Bronchus fibroblast of lung (primary cell): ENCODE data around the genes SPEM2, RNF227 and RANGRF.

DNA sequence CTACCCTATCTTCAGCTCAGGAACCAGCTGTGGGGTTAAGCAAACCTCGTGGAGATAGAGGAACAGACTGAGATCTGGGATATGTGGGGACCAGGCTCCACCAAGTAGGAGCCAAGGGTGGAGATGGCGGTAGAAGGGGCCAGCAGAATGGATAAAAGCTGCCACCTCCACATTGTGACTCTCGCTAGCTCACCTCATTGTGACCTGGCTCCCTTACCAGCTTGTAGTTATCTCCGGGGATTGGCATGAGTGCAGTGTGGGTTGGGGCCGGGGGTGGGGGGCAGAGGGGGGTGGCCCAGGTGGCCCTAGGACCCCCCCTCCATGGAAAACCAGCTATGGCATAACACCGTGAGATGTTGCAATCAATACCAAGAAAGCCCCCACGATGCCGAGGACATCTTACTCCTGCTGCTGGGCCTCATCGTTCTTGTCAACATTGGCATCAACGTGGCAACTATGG lies at the start of gene SPEM2:
Gene SPEM2 (plus strand): TSS at position 249 of the 460 bp plus-strand sequence.
- RAMPAGE, long total RNA, result no peak

DNA sequence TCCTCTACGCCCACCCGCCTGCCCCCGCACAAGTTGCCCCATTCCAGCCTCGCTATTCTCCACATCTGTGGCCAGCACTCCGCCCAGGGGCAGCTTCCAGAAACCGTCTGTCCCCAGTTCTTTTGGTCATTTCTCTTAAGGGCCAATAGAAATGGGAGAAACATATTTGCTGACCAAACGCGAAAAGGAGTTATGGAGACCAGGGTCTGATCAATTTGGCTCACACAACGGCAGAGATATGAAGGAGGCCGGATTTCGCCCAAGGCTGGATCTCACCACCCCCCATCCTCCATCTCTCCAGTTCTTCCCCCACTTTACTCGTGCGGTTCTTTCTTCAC lies 1.7 kb upstream of the FGF11 start:
- RAMPAGE, long total RNA, result no peak

GRCh38 chr17:7458818-7459473 lies 14.1 kb downstream of the CHRNB1 start:
- RAMPAGE, long total RNA, result no peak

- RAMPAGE, long total RNA, result no peak
These were observed 14.7 kb downstream of the CHRNB1 start for GRCh38 chr17:7459474-7460040.

DNA sequence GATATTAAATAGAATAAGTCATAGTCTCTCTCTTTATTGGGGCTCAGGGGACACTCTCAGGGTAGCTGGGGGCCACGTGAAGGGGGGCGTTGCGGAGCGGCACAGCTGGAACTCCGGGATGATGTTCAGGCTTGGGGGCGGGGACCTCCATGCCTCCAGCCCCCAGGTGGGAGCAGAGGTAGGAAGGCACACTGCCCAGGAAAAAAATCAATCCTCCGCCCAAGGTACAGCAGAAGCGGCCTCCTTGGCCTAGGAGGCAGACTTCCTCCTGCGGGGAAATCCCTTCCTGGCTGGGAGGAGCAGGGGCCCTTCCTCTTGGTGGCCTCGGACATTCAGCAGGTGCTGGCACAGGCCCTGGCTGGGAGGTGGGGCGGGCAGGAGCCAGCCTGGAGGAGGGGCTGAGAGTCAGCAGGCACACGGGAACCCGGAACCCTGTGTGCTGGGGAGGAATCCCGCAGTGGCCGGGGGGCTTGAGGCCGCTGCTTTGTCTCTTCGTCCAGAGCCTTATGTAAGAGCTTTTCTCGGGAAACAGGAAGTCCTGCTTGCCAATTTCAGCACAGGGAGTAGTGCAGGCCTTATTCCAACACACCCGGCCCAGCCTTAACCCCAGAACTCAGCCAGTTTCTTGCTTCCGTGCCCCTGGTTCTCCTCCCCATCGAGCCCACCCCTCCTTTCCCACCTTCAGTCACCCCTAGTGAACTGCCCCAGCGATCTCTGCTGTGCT lies 520 bp upstream of the TNFSF13 start:
- RAMPAGE, long total RNA, result start-site peak on the plus strand centred at position 373 of the sequence, 139 bp wide, 19 and 9 reads in 2 replicates

DNA sequence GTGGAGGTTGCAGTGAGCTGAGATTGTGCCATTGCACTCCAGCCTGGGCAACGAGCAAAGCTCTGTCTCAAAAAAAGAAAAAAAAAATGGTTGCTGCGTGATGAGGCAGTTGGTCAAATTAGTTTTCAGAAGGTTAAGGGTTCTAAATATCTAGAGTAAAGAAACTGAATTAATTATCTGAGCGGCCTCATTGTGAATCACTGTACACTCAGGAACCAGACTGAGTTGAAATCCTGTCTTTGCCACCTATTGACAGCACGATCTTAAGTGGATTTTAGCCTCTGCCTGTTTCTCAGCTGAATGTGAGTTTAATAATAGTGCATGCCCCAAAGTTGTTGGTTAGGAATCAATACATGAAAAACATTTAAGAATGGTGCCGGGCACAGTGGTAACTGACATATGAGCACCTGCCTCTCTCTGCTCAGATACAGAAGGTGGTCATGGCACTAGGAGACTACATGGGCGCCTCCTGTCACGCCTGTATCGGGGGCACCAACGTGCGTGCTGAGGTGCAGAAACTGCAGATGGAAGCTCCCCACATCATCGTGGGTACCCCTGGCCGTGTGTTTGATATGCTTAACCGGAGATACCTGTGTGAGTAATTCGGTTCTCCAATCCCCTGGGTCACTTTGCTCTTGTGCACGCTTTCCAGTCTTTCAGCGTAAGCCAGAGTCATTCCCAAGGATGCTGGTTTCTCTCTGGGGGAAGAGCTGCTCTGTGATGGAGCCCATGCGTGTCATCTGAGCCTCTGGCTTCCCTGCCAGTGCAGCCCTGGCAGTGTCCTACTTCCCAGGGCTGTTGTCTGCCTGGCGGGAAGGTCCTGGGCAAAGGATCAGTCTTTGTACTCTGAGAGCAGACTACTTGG lies 3.1 kb upstream of the CD68 start:
- RAMPAGE, long total RNA, result no peak

- RAMPAGE, long total RNA, result no peak
These were observed 1.7 kb downstream of the CD68 start for GRCh38 chr17:7581089-7581649.

DNA sequence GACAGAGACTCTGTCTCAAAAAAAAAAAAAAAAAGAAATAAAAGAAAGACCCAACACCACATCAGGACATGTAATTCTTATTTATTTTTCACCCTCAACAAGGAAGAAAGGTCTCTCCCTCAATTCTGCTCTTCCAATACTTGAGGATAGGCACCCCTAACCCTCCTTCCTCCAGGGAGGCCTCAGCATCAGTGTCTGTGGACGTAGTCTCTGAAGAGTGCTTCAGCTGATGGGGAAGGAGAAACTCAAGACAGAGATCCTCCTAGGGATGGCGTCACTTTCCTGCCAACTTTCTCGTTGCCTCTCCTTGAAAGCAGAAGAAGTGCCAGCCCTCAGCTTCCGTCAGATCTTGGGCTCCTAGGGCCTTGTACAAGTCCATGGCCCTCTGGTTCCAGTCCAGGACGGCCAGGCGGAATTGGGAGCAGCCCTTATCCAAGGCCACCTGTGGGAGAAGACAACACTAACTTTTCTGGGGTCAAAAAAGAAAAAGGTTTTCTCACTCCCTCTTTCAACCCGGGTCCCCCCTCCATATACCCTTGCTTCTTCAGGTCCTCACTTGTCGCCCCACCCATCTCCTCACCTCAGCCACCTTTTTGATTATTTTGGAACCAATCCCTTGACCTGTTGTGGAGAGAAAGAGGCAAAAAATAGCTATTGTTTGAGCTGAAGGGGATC lies 1.3 kb downstream of the SAT2 start:
- RAMPAGE, long total RNA, result no peak

DNA sequence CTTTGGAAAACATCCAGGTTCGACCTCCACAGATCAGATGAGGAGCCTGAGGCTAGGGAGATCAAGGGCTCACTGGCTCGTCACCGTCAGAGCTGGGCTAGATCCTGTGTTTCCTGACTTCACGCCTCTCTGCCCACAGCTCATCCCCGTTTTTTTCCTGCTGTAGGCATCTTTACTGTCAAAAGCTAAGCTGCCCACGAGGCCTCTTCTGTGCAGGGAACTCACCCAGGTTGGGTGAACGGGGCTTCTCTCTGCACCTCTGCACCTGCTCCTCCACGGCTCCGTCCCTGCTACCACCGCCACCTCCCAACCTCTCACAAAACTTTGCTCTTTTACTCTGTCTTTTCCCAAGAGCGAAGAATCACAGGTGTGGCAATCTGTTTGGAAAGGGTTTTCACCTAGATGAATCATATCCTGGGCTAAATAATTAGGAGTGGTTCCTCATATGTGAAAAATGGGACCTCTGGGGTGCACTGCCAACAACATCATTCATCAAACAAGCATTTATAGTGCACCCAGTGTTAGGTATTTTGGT lies 24.8 kb upstream of the KDM6B start:
- RAMPAGE, long total RNA, result no peak

- RAMPAGE, long total RNA, result no peak
These were observed 6.4 kb downstream of the KDM6B start for GRCh38 chr17:7840422-7840763.

DNA sequence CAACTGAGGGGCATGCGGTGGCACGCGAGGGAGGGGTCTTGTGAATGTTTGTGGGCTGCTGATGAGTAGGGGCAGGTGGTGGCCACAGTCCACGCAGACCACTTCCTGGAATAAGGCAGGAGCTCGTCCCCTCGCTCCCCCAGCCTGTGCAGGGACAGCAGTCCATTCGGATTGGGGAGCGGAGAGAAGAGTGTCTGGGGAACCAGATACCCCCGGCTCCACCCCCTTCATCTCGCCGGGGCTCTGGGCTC lies 2.9 kb upstream of the CHD3 start:
- RAMPAGE, long total RNA, result no peak

- RAMPAGE, long total RNA, result no peak
These were observed at the start of gene RNF227 for GRCh38 chr17:7916170-7916522. RNF227 (minus strand) TSS chr17:7916289.

DNA sequence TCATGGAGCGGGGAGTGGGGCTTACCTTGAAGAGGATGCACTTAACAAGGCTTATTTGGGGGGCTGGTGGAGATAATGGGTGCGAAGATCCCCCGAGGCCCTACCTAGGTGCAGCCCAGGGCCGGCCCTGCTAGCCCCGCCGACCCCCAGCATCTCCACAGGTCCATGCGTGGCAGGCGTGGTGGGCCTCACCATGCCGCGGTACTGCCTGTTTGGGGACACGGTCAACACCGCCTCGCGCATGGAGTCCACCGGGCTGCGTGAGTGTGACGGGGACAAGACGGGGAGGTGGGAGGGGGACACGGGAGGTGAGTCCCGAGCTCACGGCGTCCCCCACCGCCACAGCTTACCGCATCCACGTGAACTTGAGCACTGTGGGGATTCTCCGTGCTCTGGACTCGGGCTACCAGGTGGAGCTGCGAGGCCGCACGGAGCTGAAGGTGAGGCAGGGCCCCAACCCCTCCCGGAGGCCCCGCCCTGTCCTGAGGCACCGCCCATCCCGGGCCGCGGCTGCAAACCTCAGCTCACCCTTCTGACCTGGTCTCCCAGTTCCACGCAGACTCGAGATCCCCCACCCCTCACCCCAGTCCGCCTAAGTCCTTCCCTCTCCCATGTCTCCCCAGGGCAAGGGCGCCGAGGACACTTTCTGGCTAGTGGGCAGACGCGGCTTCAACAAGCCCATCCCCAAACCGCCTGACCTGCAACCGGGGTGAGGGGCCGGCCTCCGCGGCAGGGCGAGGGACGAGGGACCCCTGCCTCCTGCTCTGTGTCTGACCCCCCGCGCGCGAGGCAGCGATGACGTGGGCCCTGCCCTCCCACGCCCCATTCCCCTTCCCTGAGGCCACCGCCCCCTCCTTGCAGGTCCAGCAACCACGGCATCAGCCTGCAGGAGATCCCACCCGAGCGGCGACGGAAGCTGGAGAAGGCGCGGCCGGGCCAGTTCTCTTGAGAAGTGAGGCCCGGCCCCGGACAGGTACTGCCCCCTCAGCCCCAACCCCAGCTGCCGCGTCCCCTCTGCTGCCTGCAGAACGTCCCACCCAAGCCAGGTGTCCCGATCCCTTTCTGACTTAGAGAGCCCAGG lies 13.5 kb downstream of the GUCY2D start:
- RAMPAGE, long total RNA, result no peak

DNA sequence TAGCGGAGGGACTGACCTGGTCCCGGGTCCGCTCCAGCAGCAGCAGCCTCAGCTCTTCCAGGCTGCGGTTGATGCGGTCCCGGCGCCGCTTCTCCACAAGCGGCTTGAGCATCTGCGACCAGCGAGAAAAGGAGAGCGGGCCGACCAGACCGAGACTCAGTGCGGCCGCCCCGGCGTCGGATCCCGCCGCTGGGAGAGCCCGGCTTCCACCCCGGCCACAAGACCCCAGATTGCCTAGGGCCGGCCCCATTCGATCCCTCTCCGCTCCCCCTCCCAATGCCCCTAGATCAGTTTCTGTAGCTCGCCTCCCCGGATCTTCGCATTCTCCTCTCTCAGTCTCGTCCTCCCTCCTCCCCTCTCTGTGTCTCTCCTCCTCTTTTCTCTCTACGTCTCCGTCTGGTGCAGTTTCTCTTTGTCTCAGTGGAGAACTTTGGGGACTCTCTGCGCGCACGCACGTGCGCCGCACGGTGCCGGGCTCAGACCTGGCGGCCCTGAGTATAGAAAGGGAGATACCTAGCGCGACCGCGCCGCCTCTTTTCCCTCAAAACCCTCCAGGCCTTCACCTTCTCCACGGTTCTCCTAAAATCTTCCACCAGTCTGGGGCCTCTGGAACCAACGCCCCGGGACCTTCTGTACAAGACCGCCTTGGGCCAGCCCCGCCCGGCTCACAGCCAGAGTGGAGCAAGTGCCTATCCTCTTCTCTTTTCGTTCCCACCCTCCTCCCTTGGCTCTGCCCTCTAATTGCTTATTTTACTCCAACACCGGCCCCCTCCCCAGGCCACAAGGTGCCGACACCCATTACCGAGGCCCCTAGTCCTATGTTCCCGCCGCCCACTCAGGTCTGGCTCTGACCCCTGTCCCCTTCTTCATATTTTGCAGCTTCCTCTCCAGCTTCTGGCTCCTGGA lies 638 bp downstream of the HES7 start:
- RAMPAGE, long total RNA, result no peak

GRCh38 chr17:8139290-8139839 lies 12.8 kb downstream of the PER1 start:
- RAMPAGE, long total RNA, result no peak

- RAMPAGE, long total RNA, result no peak
These were observed 6.7 kb downstream of the PER1 start for GRCh38 chr17:8145471-8145898.

DNA sequence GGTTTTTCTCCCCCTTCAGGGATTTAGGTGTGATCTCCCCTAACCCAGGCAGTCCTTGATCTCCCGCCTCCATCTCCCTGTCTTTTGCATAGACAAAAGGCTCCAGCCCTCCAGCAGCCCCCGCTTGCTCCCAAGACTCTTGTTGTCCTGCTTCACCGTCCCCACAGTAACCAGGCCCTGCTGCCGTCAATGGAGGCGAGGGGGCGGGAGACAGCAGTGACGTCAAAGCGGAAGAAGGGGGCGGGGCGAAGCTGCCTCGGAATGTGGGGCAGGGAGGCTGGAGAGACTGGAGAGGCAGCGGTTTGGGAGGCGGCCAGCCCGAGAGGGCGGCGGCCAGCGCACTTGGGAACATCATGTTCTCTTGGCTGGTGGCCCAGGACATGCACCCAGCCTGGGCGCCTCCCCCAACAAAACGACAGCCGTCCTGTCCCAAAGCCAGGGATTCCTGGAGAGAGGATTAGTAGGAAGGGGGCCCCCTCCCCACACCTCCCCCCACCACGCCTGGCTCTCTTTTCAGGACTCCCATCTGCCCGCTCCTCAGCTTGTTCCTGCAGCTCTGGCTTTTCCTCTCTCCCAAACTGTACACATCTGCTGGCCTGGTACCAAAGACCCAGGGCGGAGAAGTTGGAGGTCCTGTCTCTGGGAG lies 2.0 kb upstream of the PER1 start:
- RAMPAGE, long total RNA, result no peak

GRCh38 chr17:8220660-8221705 lies 10.6 kb upstream of the AURKB start:
- RAMPAGE, long total RNA, result no peak

- RAMPAGE, long total RNA, result start-site peak on the plus strand at chr17:8288677-8288783, 974 and 646 reads in 2 replicates
These were observed at the start of gene RANGRF for GRCh38 chr17:8288472-8289557. RANGRF (plus strand) TSS chr17:8288670.

DNA sequence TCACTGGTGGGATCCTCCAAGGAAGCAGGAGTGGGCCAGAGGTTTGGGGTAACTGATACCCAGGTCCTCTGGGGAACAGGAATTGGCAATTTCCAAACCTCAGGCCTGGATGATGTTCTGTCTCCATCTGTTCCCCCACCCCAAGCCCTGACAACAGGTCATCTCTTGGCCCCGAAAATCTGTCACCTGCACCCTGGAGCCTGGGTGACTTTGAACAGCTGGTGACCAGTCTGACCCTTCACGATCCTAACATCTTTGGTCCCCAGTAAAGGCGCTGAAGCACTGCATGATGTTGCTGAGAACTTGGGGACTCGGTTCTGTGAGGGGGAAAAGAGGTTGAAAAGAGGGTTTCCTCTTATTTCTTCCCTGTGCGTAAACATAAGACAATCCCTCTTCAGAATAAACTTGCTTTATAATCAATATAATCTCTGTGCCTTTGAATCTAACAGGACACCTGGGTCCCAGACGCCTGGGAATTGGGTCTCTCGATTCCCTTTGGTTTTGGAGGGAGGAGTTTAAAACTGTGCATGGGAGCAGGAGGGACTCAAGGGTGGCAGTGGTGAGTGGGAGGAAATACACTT lies 1.3 kb downstream of the RANGRF start:
- RAMPAGE, long total RNA, result no peak